GM06990 (cell line): ENCODE results near the genes THAP2, TPH2 and NAP1L1.

DNA sequence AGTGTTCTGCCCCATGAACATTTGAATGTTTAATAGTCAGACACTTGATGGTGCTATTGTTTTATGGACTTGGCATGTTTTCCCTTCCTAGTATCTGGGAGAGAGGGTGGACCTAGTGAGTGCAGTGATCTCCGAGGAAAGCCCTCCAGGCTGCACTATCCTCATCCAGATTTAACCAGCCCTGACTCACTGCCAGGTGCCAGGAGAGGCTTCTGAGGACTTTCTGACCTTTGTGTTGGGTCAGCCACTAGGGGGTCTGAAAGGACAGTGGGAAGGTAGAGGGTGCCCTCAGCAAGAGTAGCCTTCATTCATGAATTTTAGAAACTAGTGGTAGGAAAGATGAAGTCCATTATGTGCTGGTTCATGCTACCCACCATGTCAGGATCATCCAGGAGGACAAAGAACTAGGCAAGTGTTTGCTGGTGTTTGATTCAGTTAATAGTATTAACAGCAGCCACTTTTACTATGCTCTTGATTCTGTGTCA is 24.2 kb downstream of the ZFC3H1 start:
- RRBS, result no CpG with 5 or more reads among the region's 1 CpG

GRCh38 chr12:71646761-71646997 is 17.0 kb downstream of the ZFC3H1 start:
- RRBS, result no CpG with 5 or more reads among the region's 2 CpGs

DNA sequence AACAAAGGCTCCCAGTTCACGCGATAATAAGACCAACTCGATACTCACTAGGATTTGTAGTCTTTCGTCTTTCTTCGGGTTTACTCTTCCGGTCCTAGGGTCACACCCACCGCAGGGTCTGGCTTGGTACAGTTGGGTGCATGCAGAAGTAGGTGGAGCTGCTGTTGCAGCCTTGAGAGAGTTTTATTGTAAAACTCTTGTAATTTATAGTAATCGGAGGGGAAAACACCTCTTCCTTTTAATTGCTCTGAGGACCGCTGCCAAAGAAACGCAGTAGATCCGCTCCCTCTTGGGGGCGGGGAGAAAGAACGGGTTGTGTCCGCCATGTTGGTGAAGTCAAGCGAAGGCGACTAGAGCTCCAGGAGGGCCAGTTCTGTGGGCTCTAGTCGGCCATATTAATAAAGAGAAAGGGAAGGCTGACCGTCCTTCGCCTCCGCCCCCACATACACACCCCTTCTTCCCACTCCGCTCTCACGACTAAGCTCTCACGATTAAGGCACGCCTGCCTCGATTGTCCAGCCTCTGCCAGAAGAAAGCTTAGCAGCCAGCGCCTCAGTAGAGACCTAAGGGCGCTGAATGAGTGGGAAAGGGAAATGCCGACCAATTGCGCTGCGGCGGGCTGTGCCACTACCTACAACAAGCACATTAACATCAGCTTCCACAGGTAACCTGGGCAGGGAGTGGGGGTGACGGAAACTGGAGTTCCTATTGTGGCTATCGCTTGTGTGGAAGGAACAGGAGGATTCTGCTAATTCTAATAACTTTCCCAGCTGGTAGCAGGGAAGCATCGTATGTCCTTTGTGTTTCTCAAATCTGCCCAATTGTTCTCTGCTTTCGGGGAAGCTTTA is at the start of gene THAP2:
TSS of gene THAP2 (plus strand) at position 385 of the 848 bp plus-strand sequence.
- RRBS, result no CpG with 5 or more reads among the region's 35 CpGs

- RRBS, result no CpG with 5 or more reads among the region's 1 CpG
Observed at GRCh38 chr12:71755973-71756132, 1.2 kb downstream of the RAB21 start.

DNA sequence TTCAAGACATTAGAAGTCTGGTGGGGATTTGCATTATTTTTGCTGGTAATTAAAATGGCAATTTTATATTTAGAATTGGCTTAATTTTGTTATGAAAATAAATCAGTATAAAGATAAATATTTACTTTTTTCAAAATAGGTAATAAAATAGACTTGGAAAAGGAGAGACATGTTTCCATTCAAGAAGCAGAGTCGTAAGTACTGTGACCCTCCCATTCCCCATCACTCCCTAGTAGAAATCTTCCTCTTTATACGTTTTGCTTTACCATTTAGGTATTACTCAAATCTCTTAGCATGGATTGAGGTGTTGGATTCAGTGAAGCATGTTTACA is 27.2 kb downstream of the RAB21 start:
- RRBS, result no CpG with 5 or more reads among the region's 2 CpGs

GRCh38 chr12:71938684-71939130 is at the start of gene TPH2:
Gene TPH2, plus strand, starts transcription at chr12:71938845.
- RRBS, result no CpG with 5 or more reads among the region's 13 CpGs

GRCh38 chr12:72185885-72186301 is 86.3 kb upstream of the TRHDE start:
- RRBS, result no CpG with 5 or more reads among the region's 11 CpGs

GRCh38 chr12:72273282-72273895 is 1.2 kb downstream of the TRHDE start:
- RRBS, result 37% methylated on average over 25 of the region's 47 CpGs

DNA sequence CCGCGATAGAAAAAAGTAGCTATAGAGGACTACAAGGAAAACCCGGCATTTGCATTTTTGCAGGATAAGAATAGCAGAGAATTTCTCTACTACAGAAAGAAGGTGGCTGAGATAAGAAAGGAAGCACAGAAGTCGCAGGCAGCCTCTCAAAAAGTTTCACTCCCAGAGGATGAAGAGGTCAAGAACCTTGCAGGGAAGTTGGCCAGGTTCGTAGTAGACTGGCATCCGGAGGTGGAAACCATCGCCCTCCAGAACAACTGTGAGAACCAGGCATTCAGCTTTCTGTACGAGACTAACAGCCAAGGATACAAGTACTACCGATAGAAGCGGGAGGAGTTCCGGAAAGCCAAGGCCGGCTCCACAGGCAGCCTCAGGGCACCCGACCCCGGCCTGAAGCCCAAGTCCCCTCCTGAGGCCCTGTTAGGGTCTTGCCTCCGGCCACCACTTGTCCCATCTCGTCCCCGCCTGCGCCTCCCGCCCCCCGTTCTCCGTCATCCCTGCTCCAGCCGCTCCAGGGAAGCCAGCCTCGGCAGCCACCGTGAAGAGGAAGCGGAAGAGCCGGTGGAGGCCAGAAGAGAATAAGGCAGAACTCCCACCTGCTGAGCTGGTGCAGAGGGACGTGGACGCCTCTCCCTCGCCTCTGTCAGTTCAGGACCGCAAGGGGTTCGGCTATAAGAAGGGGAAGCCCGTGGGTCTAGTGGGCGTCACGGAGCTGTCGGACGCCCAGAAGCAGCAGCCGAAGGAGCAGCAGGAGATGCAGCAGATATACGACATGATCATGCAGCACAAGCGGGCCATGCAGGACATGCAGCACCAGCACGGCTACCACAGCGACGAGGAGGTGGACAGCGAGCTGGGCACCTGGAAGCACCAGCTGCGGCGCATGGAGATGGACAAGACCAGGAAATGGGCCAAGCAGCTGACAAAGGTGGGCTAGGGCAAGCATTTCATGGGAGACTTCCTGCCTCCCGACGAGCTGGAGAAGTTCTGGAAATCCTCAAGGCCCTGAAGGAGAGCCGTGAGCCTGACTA is 366.8 kb upstream of the ATXN7L3B start:
- RRBS, result 53% methylated on average over 6 of the region's 48 CpGs

GRCh38 chr12:74847181-74847644 is 309.6 kb downstream of the ATXN7L3B start:
- RRBS, result no CpG with 5 or more reads among the region's 5 CpGs

DNA sequence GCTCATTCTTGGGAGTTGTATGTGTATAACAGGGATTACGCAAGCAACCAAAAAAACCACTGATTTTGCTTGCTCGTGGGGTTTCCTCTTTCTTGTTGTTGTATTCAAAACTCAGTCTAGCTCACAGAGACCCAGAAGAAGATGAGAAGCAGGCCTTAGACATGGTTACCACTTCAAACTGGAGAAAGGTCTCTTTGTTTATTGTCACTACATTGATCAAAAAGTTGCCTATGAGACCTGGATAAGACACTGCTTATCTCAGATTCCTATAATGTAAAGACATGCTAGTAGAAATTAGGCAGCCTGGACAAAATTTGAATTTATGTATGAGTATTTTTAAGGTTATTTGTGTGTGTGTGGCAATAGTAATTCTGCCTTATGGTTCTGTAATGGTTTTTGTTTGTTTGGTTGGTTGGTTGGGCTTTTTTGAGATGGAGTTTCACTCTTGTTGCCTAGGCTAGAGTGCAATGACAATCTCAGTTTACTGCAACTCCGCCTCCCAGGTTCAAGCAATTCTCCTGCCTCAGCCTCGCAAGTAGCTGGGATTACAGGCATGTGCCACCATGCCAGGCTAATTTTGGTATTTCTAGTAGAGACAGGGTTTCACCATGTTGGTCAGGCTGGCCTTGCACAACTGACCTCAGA is 1.9 kb upstream of the GLIPR1 start:
- RRBS, result no CpG with 5 or more reads among the region's 4 CpGs

GRCh38 chr12:75660224-75660408 is 148.7 kb upstream of the KRR1 start:
- RRBS, result no CpG with 5 or more reads among the region's 3 CpGs

DNA sequence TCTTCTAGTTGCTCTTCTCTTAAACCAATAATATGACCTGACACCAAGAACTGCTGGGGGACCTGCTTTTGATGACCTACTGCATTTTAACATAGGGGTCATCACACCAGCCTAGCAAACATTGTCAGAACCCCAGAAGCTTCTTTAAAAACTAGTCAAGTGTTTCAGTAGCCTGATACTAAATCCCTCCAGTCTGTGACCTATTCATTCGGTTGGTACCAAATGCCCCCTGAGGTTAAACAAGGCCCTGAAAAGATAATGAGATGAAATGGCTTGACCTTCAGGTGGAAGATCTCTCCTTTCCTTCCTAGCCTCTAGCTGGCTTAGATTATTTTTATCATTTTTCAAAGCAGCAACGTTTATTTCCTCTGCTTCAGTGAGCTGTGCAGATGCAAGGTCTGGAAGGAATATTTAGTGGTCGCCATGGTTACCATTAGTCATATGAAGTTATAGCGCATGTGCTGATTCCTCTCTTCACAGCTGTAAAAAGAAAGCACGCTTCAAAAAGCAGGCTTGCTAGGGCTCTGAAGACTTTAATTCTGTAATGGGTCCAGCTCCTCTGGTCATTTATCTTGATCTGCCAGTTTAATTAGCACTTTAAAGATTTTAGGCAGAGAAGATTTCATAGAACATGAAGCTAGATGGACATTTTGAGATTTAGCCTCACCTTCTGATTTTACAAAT is 269.2 kb downstream of the NAP1L1 start:
- RRBS, result no CpG with 5 or more reads among the region's 5 CpGs

GRCh38 chr12:75877985-75878772 is 206.3 kb downstream of the NAP1L1 start:
- RRBS, result no CpG with 5 or more reads among the region's 9 CpGs

GRCh38 chr12:75953100-75953930 is 131.2 kb downstream of the NAP1L1 start:
- RRBS, result no CpG with 5 or more reads among the region's 5 CpGs

GRCh38 chr12:75953963-75954639 is 130.4 kb downstream of the NAP1L1 start:
- RRBS, result no CpG with 5 or more reads among the region's 4 CpGs

GRCh38 chr12:76084455-76085005 is at the start of gene NAP1L1:
Gene NAP1L1, minus strand, starts transcription at chr12:76084685.
- RRBS, result 5% methylated on average over 20 of the region's 46 CpGs

- RRBS, result no CpG with 5 or more reads among the region's 4 CpGs
Observed at GRCh38 chr12:76369493-76370033, 21.3 kb upstream of the BBS10 start.

DNA sequence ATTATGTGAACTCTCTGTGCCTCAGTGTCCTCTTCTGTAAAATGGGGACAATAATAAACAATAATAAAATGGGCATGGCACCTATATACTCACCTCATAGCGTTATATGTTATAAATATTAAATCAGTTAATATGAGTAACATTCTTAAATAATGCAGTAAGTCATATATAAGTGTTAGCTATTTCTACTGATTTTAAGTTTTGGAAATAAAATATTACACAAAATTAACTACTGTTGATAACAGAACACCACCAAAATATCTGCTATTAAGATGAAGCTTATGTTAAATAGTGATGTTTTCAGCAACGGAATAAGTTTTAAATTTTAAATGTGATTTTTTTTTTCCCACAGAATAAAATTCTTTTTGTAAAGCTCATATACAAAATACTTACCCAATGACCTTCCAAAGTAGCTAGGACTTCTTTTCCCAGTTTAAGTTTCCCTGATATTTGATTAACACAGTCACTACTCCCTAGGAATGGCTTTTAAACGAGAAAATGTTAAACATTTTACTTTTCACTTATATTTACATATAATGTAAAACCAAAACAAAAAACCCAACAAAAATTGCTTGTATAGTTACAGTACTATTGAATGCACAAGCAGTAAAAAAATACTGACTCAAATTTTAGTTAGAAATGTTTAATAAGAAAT is 24.9 kb upstream of the BBS10 start:
- RRBS, result no CpG with 5 or more reads among the region's 3 CpGs

GRCh38 chr12:76519682-76520262 is 39.8 kb downstream of the OSBPL8 start:
- RRBS, result no CpG with 5 or more reads among the region's 6 CpGs